ENCODE measurements around the gene PLEKHA6.

- PRO-cap = no peak
Observed at GRCh38 chr1:203522058-203522833, 28.3 kb downstream of the OPTC start.

GRCh38 chr1:203557048-203557946 lies 63.3 kb downstream of the OPTC start:
- PRO-cap = no peak

DNA sequence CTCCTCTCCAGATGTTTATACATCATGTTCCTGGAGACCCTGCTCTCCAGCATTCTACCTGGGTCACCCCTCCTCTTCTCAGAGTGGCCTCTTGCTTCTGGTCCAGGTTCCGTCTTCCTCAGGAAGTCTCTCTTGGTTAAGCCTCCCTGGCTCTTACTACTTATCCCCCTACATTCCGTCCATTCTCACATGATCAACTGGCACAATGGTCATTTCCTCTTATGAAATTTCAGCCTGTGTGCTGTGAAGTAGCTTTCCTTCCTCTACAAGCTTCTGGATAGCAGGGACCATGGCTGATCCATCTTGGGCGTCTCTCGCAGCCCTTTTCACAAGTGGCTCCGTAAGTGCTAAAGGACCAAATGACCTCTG lies 33.9 kb upstream of the ATP2B4 start:
- PRO-cap = no peak

GRCh38 chr1:203636309-203636912 lies 9.8 kb downstream of the ATP2B4 start:
- PRO-cap = no peak

- PRO-cap = no peak
Observed at GRCh38 chr1:203667340-203668240, 41.0 kb downstream of the ATP2B4 start.

- PRO-cap = no peak
Observed at GRCh38 chr1:203672362-203672940, 45.8 kb downstream of the ATP2B4 start.

DNA sequence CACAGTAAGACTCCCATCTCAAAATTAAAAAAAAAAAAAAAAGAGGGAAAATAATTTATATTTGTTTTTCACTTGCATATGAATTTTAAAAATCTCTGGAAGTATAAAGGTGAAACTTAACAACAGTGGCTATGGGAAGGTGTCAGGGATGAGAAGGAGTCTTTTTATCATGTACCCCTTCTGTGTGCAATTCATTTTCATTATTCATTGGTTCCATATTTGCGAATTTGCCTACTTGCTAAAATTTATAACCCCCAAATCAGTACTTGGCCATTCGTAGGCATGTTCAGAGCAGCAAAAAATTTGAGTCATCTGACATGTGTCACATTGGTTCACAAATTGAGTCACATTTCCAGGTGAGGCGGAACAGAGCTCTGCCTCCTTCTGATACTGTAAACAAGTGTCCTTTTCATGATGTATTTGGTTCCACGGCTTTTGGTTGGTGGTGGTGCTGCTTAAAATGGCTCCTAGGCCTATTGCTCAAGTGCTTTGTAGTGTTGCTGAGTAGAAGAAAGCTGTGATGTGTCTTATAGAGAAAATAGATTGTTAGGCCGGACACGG lies 28.9 kb downstream of the ZBED6 start:
- PRO-cap = no peak

GRCh38 chr1:203996573-203997074 lies 76.3 kb upstream of the SOX13 start:
- PRO-cap = no peak

DNA sequence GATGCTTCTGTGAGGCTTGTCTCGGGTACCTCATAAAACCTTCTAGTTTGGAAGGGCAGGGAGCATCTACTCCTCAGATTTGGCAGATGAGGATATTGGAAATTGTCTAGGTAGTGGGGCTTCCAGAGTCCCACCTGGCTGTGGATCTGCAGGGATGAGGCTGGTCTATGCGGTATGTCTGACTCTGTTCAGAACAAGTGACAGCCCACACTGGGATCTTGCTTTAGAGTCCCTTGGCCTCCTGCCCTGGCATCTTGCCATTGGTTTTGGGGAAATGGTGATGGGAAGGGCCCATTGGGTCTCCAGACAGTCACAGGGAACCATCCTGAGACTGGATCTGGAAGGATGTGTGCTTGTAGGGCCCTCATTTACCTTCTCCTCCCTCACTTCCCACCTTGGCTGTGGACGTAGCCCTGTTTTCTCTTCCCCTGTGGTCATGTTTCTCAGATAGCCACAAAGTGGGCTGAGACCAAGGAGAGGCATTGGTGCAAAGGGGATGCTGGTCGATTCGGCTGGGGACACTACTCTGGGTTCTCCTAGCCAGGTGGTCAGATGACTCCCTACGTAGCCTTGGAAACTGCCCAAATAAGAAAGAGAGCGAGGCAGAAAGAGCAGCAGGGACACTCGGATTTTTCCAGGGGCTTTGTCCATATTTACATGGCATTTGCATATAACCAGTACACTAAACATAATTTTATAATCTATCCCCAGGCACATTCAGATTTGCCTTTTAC lies 15.0 kb downstream of the SOX13 start:
- PRO-cap = no peak

GRCh38 chr1:204116010-204116734 lies 35.7 kb downstream of the ETNK2 start:
- PRO-cap = no peak

GRCh38 chr1:204122467-204123234 lies 29.2 kb downstream of the ETNK2 start:
- PRO-cap = no peak

DNA sequence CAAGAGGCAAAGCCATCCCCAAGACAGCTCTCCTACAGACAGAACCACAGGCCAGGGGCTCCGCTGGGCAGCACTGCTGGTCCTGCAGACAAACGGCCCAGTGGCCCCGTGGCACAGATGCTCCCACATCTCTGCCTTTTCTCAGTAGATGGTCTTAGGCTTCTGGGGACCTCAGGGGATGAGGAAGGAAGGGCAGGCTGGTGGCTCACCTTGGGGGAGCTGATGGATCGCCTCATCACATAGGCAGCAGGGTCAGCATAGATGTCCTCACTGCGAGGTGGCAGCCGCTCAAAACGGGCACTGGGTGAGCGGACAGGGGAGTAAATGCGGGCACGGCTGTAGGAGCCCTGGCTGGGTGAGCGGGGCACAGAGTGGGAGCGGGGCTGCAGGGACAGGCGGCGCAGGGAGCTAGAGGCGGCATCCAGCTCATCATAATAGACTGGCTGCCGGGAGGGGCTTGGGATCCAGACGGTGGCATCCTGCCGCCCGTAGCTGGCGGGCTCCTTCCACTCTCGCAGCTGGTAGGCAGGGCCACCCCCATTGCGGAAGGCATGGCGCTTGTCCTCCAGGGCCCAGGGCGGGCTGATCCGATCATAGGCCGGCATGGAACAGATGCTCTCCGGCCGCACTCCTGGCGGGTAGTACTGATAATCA lies 43.5 kb upstream of the GOLT1A start:
- PRO-cap = no peak

DNA sequence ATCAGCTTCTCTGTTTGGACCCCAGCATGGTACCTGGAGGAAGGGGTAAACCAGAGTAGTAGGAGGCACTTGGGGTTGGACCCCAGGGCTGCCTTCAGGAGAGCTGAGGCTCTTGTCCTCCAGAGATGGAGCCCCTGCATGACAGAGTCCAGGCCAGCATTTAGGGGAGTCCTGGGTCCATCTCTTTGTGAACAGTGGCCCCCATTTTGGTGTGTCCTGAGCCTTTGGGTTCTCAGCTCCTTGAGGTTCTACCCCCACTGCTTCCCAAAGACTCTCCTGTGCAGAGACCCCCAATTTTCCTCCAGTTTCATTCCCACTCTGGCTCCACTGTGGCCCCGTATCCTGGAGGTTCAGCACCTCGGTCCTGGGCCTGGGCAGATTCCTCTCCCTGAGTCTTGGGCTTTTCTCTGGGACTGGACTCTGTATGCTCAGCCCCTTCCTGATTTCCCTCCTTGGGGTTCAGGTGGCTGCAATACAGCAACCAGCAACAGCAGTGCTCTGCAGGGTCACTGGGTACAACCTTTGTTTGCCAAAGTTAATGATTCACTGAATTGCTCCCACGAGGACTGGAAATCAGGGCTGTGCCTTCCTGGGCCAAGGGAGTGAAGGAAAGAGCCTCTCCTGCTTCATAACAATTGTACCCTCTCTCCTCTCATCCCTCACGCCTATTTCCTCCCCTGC lies 52.5 kb upstream of the GOLT1A start:
- PRO-cap = no peak

GRCh38 chr1:204286585-204287436 lies 72.9 kb downstream of the PLEKHA6 start:
- PRO-cap = no peak

GRCh38 chr1:204350691-204351326 lies 8.9 kb downstream of the PLEKHA6 start:
- PRO-cap = no peak

GRCh38 chr1:204359453-204360186 lies at the start of gene PLEKHA6:
TSS of gene PLEKHA6 (minus strand) at chr1:204359929.
- PRO-cap = no peak

- PRO-cap = no peak
Observed at GRCh38 chr1:204362966-204364216, 3.7 kb upstream of the PLEKHA6 start.

GRCh38 chr1:204417028-204418095 lies 5.7 kb upstream of the PPP1R15B start:
- PRO-cap = no peak

DNA sequence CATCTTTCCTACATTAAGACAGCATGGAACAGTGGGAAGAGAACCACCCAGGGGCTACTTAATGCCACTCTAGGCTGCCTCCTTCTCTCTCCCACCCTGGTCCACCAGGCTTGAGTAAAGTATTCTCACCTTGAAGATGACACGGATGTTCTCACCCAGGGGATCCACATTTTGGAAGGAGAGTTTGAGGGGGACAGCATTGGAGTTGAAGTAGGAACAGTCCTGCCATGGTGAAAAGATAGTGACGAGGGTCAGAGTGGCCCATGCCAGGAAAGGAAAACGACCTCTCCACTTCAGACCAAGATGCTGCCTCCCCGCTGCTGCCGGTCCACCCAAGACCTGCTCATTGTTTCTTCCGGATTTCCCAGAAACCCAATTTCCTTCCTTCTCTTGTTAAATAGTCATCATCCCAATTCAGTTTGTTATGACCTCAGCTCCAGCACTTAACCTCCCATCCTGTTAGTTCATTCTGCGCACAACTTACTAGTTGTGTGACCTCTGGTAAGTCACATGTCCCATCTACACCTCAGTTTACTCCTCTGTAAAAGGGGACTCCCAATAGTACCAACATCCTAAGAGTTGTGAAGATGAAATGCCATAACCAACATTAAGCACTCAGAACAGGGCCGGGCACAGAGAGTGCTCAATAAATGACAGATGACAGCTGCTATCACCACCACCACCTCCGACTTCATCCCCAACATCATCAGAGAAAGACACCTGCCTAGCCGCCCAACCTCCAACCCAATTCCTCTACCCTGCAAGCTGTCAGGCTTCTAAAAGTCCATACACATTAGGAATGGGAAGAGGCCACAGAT lies 29.9 kb upstream of the PPP1R15B start:
- PRO-cap = no peak

DNA sequence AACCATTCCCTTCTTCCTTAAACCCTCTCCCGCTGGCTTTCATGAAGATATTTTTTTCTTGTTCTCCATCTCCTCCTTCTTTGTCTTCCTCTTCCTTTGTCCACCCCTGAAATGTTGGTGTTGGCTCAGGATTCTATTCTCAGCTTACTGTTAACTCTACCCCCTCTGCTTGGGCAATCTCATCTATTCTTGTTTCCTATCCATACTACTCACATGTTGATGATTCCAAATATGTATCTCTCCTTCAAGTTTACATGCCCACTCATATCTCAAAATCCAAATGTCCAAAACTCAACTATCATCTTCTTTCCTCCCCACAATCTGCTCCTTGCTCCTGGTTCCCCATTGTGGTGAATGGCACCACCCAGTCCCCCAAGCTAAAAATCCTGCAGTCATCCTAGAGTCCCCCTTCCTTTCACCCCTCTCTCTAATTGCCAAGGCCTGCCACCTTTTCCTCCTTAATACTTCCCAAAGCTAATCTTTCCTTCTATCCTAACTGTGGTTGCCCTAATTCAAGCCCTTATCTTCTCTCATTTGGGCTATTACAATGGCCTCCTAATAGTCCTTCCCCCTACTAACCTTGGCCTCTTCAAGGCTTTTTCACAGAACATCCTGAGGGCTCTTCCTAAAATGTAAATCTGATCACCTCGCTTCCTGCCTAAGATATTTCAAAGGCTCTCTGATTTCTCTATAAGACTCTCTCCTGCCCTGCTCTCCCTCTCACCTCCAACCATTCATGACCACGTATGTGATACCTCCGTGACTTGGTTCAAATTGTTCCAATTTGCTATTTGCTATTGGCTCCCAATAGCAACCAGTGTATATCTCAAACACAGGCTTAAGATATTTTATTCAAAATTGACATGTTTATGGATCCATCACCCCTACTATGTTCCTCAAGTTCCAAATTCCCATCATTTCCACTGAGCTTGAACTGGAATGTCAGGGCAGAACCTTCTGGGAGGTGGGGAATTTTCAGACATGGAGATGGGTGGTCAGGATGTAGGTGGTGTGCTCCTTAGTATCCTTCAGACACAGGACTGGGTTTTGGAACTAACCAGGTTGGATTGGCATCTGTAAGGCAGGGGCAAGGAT lies 19.7 kb downstream of the PIK3C2B start:
- PRO-cap = no peak